Spleen (tissue), 7 donors: Measurements from ENCODE around the gene UBL3.

DNA sequence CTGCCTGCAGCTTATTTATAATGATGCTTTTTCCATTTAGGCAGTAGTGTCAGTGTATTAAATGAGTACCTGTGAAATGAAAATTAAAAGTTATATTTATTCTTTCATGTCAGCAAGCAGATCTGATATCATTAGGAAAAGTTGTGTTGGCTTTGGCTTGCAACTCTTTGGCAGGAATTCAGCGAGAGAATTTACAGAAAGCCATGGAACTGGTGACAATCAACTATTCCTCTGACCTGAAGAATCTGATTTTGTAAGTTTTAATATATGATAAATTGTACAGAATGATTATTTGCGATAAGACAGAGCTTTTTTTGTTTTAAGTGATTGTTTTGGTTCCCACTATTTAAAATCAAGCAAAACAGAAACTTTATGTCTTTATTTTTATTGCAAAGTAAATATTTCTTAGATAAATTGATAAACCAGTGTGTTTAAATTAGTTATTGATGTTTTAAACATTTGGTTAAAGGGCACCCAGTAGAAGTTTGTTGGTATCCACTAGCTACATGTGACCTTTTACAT is 138.8 kb downstream of the PAN3 start:
- PRO-cap, 4 experiments: no peak in any of the 4 experiments
- RAMPAGE, long total RNA, 4 experiments: no peak in any of the 4 experiments

GRCh38 chr13:28422659-28423580 is 72.0 kb downstream of the FLT1 start:
- PRO-cap, 4 experiments: no peak in any of the 4 experiments
- RAMPAGE, long total RNA, 4 experiments: no peak in any of the 4 experiments

DNA sequence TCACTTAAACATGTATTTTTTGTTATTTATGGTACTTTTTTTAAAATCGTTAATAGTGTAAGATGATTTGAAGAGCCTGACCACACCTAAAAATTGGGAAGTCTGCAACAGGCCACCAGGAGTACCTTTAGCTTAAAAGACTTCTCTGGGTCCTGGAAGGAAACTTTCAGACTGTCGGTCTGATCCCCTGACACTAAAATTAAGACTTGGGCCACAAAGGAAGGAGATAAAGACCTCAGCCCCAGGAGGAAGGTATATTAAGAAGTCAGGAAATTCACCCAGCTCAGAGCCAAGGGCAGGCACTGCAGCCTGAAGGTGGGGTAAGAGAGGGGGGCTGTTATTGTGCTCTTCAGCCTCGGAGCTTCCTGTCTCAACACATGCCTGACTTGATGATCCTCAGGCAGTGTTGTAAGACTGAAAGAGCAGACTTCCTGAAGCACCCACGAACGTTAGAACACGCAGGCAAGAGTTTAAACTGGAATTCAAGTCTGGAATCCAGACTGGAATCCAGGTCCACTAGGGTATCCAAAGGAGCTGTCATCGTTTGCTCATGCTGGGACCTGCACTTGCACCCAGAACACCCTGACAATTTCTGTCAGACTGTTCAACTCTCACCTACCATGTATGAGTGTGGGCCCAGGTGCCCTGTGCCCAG is 10.6 kb upstream of the FLT1 start:
- PRO-cap, 4 experiments: no peak in any of the 4 experiments
- RAMPAGE, long total RNA, 4 experiments: no peak in any of the 4 experiments

DNA sequence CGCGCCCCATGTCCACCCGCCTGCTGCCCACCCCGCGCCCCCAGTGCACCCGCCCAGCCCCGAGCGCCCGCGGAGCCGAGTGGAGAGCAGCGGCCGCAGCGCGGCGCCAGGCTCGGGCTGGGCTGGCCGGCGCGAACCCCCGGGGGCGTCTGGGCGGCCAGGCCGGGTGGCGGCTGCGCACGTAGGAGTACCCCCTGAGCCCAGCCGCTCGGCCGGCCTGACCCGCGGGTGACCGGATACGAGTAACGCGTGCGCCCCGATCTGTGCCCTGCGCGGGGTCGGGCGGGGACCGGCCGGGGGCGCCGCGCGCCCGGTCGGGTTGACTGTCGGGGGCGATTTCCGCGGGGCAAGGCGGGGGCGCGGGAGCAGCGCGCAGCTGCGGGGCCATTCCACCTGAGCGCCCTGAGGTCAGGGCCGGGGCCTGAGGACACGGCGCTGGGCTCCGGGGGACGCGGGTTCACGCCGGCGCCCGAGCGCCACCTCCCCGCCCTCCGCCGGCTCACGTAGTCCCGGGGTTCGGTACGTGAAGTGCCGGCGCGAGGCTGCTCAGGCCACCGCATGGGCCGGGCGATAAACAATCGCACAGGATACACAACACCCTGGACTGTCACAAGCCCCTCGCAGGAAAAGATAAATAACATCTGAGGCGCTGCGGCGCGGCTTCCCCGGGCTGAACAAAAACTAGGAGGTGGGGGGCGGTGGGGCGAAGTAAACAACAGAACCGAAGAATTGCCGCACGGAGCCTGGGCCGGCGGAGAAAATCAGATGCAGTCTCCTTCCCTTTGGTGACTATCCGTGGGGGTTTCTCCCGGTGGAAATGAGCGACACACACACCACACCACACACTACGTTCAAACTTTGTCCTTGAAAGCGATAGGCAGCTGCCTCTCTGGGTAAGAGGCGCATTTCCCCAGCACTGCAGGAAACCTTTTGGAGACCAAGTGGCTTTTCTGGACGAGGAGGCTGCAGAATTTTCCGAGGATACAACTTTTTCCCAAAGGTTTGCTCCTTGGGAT is 37.7 kb upstream of the FLT1 start:
- PRO-cap, 4 experiments: peak in 4 of 4 experiments; most common plus-strand start position 506 of the sequence (in 2); most common minus-strand start position 401 of the sequence (in 2)
- RAMPAGE, long total RNA, 4 experiments: no peak in any of the 4 experiments

- PRO-cap, 4 experiments: peak in 4 of 4 experiments; most common plus-strand start chr13:28659859 (in 3); most common minus-strand start chr13:28659759 (in 3)
- RAMPAGE, long total RNA, 4 experiments: no peak in any of the 4 experiments
Observed at GRCh38 chr13:28659277-28659959, 488 bp downstream of the POMP start.

GRCh38 chr13:28743059-28743474 is 24.3 kb upstream of the SLC46A3 start:
- PRO-cap, 4 experiments: no peak in any of the 4 experiments
- RAMPAGE, long total RNA, 4 experiments: no peak in any of the 4 experiments

DNA sequence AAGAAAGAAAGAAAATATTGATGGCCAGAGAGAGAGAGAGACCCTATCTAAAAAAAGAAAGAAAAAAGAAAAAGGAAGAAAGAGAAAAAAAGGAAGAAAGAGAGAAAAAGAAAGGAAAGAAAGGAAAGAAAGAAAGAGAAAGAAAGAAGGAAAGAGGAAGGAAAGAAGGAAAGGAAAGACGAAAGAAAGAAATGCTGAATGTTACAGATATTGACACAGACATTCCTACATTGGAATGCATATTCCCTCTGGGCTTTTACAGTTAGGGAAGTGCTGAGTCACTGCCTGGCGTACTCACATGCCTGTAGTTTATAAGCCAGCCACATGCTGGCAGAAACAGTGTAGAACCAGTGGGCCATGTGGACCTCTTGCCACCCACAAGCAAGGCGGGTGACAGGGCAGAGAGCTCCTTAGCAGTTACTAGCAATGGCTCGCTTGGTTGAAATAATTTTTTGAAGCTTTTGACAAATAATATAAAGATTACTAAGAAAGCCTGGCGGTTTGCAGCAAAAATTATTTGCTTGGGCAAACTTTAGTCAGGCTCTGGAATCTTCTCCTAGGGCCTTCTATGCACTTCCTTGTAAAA is 34.7 kb upstream of the SLC46A3 start:
- PRO-cap, 4 experiments: no peak in any of the 4 experiments
- RAMPAGE, long total RNA, 4 experiments: no peak in any of the 4 experiments

GRCh38 chr13:28820590-28821003 is 458 bp downstream of the MTUS2 start:
- PRO-cap, 4 experiments: no peak in any of the 4 experiments
- RAMPAGE, long total RNA, 4 experiments: no peak in any of the 4 experiments

- PRO-cap, 4 experiments: no peak in any of the 4 experiments
- RAMPAGE, long total RNA, 4 experiments: no peak in any of the 4 experiments
Observed at GRCh38 chr13:29585007-29585728, 10.3 kb downstream of the SLC7A1 start.

DNA sequence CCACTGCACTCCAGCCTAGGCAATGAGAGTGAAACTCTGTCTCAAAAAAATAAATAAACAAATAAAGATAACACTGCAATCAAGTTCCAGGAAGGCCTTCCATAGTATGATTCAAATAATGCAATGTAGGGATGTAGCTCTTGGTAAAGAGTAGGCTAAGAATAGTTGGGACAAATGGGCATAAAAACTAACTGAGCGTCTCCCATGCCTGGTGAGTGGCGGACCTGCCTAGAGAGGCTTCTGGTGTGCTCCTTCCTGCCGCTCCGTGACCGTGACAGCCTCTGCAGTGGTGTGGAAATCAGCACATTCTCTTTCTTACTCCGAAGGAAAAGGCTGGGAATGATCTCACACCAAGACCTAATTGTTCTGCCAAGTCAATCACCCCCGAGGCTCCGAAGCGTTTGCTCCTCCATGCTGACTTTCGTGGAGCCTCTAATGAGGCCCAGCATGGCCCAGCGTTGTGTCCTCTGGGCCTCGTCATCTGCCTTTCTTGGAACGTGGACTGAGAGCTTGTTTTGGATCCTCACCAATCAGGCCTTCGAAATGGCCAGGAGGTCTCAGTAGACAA is 107.3 kb downstream of the UBL3 start:
- PRO-cap, 4 experiments: no peak in any of the 4 experiments
- RAMPAGE, long total RNA, 4 experiments: no peak in any of the 4 experiments

- PRO-cap, 4 experiments: peak in 4 of 4 experiments; most common plus-strand start chr13:29850191 (in 3); most common minus-strand start chr13:29850343 (in 4)
- RAMPAGE, long total RNA, 4 experiments: start-site peak on the minus strand in 4 of 4 experiments, at chr13:29850581-29850637 at its widest, 43 to 115 reads per replicate
Observed at GRCh38 chr13:29850143-29850723, at the start of gene UBL3. UBL3 (minus strand) TSS chr13:29850617.

DNA sequence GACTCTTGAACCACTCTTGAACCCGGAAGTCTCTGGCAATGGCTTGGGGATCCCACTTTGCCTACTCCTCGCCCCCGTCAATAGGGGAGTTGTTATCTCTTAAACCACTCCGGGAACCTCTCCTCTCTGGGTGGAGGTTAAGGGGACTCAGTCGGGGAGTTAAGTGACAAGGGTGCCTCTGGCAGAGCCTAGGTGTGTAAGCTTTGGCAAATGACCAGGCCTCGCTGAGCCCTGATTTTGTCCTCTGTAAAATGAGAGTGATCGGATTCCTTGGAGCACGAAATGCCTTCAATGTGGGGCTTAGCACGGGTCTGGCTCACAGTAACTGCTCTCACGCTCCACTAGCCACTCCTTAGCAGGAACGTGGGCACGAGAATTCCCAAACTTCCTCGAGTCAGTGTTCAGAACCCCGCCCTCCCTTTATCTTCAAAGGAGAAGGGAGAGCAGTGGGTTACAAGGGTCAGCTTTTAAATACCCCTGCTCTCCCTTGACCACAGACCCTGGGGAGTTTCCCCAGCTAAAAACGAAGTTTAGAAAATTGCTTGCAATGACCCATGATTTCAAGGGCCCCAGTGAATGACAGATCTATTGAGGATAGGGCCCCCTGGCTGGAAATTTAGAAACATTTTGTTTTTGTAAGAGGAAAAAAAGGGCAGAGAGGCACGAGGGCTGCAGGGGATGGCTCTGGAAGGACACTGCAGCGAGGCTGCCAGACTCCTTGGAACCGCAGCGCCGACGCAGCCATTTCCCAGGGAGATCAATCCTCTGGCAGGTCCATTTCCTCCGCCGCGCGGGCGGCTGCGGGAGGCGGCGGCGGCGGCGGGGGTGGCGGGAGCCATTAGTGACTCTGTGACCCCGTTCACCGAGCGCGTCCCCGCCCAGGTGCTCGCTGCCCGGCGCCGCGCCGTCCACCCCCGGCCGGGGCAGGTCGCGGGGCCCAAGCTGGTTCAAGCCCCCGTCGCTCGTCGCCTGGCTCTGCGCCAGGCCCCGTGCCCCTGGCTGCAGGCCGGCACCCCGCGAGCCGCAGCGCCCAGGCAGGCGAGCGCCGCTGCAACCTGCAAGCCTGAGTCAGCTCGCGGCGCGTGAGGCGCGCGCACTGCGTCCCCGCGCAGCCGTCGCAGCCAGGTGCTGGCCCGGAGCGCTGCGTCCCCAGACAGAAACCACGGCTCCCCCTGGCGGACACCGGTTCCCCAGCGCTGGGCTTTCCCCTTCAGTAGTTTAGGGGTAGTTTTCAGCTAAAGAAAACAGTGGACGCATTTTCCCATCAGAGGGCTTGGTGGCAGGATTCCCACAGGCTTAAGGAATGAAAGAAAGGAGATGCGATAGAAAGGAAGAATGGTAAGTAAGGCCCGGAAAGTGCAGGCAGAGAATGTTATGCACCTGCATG is 192.9 kb downstream of the KATNAL1 start:
- PRO-cap, 4 experiments: peak in 1 of 4 experiments; most common minus-strand start position 1,070 of the sequence (in 1)
- RAMPAGE, long total RNA, 4 experiments: no peak in any of the 4 experiments

GRCh38 chr13:30119417-30119939 is 187.9 kb downstream of the KATNAL1 start:
- PRO-cap, 4 experiments: no peak in any of the 4 experiments
- RAMPAGE, long total RNA, 4 experiments: no peak in any of the 4 experiments

- PRO-cap, 4 experiments: peak in 1 of 4 experiments; most common minus-strand start chr13:30153984 (in 1)
- RAMPAGE, long total RNA, 4 experiments: no peak in any of the 4 experiments
Observed at GRCh38 chr13:30153492-30154255, 153.7 kb downstream of the KATNAL1 start.

DNA sequence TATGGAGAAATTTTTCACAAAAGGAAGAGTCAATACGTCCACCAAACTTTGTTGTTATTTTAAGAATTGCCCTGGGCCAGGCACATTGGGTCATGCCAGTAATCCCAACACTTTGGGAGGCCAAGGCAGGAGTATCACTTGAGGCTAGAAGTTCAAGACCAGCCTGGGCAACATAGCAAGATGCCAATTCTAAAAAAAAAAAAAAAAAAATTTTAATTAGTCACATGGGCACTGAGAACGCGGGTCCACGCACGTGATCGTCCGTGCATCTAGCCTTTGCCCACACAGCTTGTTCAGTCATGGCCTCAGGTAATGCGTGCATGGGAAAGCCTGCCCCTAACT is 11.5 kb downstream of the KATNAL1 start:
- PRO-cap, 4 experiments: peak in 3 of 4 experiments; most common plus-strand start position 232 of the sequence (in 2)
- RAMPAGE, long total RNA, 4 experiments: no peak in any of the 4 experiments

GRCh38 chr13:30422598-30423062 is 337 bp downstream of the UBE2L5 start:
- PRO-cap, 4 experiments: no peak in any of the 4 experiments
- RAMPAGE, long total RNA, 4 experiments: no peak in any of the 4 experiments

- PRO-cap, 4 experiments: peak in 4 of 4 experiments; most common plus-strand start chr13:30464454 (in 3); most common minus-strand start chr13:30464724 (in 2)
- RAMPAGE, long total RNA, 4 experiments: no peak in any of the 4 experiments
Observed at GRCh38 chr13:30464388-30465286, 1.1 kb downstream of the HMGB1 start.

GRCh38 chr13:30466038-30466789 is 478 bp upstream of the HMGB1 start:
- PRO-cap, 4 experiments: peak in 4 of 4 experiments; most common plus-strand start chr13:30466108 (in 3)
- RAMPAGE, long total RNA, 4 experiments: no peak in any of the 4 experiments

GRCh38 chr13:30880560-30881311 is 25.3 kb upstream of the MEDAG start:
- PRO-cap, 4 experiments: no peak in any of the 4 experiments
- RAMPAGE, long total RNA, 4 experiments: no peak in any of the 4 experiments

- PRO-cap, 4 experiments: no peak in any of the 4 experiments
- RAMPAGE, long total RNA, 4 experiments: no peak in any of the 4 experiments
Observed at GRCh38 chr13:31073839-31074609, 87.7 kb downstream of the HSPH1 start.